ENCODE measurements around a stretch of chr21.

DNA sequence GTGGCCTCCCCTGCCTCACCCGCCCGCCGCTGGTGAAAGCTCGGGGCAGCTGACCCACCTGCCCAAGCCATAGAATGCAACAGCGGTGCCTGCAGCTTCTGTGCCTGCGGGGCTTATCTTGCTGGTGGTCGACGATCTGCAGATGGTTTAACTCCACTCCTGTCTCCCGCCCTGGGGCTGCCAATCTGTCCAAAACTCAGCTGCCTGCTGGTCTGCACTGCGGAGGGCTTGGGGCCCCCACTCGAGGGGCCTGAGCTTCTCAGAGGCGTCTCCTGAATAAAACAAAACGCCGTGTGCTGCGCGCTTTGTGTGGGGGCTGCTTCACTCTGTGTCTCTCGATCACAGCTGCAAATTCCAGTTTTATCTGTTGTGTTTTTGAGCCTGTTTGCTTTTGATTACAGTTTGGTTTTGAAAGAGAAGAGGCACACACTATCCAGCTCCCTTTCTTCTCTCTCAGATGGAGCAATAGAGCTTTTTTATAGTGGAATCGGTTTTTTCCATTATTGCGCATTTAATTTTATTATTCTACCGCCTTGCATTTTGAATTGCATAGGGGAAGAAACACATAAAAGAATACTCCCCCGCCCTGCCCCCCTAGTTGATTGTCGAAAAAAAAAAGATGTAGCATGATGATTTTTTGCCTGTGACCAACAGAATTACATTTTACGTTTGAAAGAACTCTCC, 86.1 kb downstream of the MRPS6 start:
- PRO-cap = no peak

DNA sequence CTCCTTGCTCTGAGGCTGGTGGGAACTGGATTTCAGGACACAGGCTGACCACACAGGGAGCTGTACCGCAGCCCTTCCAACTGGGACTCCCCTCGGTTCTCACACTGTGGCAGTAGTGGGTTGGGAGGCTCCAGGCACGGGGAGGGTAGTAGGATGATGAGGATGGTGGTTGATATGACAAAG, 124.7 kb downstream of the MRPS6 start:
- PRO-cap = no peak

- PRO-cap = no peak
Measured at GRCh38 chr21:34517480-34518284, 5.7 kb upstream of the KCNE1 start.

- PRO-cap = no peak
Measured at GRCh38 chr21:34545013-34546049, 33.3 kb upstream of the KCNE1 start.

- PRO-cap = no peak
Measured at GRCh38 chr21:34572148-34572481, 42.8 kb downstream of the RCAN1 start.

DNA sequence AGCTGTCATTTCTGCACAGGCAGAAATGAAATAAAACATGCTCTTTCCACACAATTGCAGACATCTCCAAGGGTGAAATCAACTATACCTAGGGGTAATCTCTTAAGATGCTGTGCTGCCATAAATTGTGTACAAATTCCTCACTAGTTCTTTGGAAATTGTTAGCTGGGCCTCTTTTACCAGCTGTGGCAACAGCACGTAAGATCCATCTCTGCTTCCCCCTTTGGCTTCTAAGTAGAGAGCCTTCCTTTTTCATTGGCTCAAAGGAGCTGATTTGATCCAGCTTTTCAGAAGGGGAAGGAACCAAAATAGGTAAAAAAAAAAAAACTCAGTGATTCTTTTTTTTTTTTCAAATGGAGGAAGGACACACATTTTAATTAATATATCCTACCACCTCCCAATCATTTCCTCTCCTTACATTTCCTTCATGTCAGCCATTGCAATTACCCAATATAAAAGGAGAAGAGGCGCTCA, 4.0 kb upstream of the RCAN1 start:
- PRO-cap = no peak

- PRO-cap = no peak
Measured at GRCh38 chr21:34716917-34717630, 48.3 kb downstream of the CLIC6 start.

GRCh38 chr21:34734585-34735319, 66.0 kb downstream of the CLIC6 start:
- PRO-cap = no peak

- PRO-cap = no peak
Measured at GRCh38 chr21:34791792-34792072, 122.9 kb downstream of the CLIC6 start.

- PRO-cap = no peak
Measured at GRCh38 chr21:34794457-34794788, 125.6 kb downstream of the CLIC6 start.

DNA sequence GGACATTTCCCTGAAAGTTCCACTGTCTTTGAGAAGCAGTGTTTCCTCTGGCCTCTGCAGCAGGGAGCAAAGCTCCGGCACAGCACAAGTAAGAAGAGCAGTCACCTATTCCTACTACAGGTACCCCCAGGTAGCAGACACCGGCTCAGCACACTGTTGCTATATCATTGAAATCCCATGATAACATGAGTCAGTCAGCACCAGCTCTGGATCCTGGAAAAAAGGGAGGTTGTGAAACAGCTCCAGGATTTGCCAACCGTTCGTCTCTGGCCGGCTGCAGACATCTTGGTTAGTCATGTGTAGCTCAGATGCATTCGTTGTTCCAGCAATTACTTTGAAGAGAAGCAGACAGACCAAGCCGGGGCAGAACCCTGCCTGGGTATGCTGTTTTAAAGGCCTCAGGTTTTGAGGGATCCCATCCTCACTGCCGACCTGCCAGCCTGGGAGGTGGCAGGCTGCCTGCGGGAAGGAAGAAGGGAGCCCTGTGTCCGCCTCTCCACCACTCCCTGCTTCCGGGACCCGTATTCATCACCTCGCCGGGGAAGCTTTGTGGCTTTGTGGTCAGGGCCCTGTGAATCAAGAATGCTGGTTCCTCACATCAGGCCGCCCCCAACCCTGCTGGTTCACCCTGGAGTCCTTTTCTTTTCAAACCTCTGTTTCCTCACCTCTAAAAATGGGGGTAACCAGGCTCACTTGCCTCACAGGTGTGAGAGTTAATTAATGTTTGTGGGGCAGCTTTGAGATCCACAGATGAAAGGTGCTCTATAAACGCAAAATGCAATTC, 139.3 kb downstream of the CLIC6 start:
- PRO-cap = no peak

DNA sequence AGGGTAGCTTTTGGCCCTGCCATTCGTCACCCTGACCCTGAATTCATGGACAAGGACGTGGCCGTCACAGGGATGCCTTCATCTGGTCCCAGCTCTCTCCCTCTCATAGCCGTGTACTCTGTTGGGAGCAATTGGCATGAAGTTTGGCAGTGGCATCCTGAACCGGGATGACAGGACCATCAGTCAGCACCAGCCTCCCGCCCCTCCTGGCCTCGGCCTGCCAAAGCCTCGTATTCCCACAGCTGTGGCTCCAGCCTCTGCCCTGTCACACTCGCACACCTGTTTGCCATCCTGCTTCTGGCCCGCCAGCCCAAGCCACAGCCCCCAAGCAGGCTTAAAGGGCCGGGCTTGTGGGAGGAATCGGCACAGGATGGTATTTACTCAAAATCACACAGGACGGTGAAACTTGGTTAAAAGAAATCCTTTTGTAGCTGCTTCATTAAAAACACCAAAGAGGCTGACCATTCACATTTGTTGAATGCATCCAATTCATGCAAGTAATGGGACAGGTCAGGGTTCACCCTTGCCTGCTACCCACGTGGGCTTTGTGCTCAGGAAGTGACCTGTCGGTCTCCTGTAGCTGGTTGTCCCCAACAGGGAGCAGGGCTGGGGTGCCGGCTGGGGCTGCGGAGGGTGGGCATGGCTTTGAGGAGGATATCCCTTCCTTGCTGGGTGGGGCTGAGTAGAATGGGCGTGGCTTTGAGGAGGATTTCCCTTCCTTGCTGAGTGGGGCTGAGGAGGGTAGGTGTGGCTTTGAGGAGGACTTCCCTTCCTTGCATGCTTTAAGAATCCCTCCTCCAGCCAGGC, 151.0 kb downstream of the CLIC6 start:
- PRO-cap = no peak

DNA sequence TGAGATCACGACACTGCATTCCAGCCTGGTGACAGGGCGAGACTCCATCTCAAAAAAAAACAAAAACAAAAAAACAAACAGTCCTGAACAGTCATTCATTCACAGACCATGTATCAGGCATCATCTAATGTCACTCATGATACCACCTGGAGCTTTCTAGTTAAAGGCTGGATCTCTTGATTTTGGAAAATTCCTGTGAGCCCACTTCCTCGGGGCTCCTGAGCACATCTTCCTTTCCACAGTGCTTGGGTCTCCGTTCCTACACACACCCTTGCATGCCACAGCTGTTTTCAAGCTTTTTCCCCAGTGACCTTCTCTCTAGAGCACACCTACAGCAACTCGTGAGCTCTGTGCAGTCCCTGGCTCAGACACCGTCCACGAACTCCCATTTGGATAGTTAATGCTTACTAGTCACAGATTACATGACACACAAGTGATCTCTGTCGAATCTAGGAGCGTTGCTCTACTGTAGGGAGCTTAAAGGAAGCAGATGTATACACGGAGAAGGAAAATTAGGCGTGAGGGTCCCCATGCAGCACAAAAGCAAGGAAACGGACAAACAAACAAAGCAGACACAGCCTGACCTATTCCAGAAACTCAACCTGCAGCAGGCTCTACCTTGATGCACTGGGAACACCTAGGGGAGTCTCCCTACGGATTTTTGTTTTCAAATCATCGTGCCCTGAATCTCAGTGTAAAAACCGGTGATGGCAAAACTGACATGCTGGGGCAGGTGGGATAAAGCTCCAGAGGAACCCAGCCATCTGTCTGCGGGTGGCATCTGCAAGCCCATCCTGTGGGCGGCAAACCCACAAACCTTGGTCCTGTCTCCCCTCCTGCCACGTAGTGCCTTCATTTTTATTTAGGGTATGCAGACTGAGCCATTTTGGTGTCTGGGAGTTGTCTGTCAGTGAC, 177.9 kb downstream of the RUNX1 start:
- PRO-cap = no peak

- PRO-cap = no peak
Measured at GRCh38 chr21:34876008-34877026, 172.8 kb downstream of the RUNX1 start.

DNA sequence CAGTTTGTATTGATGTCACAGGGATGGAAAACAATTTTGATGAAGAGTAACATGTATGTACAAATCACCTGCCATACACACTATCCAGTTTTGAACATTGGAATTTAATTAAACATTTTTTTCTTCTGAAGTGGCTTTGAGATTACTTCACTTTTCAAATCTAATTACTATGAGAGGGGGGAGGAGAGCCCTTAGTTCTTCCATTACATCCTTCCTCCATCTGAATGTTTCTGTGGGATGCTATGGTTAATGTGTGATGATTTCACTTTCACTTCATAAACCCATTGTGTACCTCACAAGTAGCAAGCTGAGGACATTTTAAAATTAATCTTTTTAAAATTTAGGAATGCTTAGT, 156.9 kb downstream of the RUNX1 start:
- PRO-cap = no peak

GRCh38 chr21:34933872-34934587, 115.1 kb downstream of the RUNX1 start:
- PRO-cap = no peak

- PRO-cap = no peak
Measured at GRCh38 chr21:35019350-35019930, 29.7 kb downstream of the RUNX1 start.

DNA sequence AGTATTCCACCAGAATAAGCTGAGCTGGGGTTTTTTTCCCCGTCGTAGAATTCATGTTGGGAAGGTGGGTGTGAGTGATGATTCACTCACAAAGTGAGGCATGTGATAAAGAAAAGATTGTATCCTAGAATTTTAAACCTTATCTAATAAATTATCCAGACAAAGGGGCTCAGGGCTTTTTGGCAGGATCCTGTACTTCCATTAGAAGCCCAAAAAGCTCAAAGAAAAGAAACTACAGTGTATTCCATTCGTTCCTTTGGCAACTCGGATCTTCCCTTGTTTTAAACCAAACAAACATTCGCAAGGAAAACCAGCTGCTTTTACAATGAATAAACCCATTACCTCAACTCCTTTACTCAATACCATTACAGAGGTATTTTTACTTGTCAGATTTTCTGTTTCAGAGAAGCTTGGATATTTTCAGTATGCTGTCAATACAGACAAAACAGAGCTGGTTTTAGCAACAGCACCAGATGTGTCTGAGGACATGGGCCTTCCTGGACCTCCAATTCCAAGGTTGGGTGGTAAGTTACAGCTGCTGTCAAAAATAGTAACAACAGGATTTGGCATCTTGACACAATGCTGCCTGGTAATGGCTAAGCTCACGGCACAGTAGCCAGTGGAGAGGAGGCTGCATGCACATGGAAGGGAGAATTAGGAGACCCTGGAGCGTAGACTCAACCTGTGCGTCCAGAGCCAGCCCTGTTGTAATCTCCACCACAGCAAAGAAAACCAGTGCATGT, 159.9 kb upstream of the RUNX1 start:
- PRO-cap = no peak

DNA sequence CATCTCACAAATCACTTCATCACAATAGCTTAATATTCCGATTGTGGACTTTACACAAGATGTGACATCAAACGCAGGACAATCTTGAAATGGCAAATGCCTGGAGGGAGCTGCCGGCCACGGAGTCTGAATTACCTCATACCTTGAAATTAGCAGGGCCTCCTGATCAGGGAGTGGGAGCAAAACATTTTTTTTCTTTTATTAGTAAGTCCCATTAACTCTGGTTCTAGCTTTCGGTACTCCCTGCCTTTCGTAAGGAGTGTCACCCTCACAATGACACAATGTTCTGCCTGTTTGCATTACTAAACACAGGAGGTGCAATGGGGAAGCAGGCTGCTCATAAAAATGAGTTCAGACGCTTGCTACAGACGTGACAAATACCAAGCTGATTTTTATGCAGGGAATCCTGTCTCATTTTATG, 204.9 kb upstream of the RUNX1 start:
- PRO-cap = no peak

- PRO-cap = no peak
Measured at GRCh38 chr21:35503520-35504092, 454.5 kb upstream of the RUNX1 start.